Psoas muscle (tissue), 2 donors: ENCODE measurements around a stretch of chr1.

DNA sequence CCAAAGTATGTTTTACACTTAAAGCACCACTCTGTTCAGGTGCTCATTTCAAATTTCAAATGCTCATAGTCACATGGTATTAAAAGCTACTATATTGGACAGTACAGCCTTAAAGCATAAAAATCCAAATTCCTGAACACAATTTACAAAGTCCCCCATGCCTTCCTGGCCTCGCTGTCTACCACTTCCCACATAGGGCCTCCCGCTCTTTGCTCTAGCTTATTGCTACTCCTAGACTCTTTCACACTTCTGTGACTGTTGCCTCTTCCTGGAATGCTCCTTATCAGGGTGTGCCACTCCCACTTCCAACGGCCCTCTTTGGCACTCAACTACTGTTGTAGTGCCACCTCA is 4.7 kb downstream of the SARS1 start:
- PRO-cap, 2 experiments = no peak in any of the 2 experiments

GRCh38 chr1:109259595-109260512 is 10.5 kb downstream of the CELSR2 start:
- PRO-cap, 2 experiments = no peak in any of the 2 experiments

DNA sequence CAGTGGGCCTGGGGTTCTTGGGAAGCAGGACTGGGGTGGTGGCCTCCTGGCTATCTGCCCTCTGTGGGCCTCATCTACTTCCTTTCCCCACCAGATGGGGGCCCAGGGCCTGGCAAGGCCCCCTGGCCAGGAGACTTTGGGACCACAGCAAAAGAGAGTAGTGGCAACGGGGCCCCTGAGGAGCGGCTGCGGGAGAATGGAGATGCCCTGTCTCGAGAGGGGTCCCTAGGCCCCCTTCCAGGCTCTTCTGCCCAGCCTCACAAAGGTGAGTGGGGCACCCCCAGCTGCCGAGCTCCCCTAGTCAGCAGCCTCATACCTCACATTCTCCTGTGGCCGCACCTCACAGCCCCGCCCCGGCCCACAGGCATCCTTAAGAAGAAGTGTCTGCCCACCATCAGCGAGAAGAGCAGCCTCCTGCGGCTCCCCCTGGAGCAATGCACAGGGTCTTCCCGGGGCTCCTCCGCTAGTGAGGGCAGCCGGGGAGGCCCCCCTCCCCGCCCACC is 9.8 kb downstream of the PSRC1 start:
- PRO-cap, 2 experiments = no peak in any of the 2 experiments

- PRO-cap, 2 experiments = no peak in any of the 2 experiments
These were observed 2.2 kb downstream of the MYBPHL start for GRCh38 chr1:109304305-109305356.

- PRO-cap, 2 experiments = no peak in any of the 2 experiments
These were observed 6.6 kb upstream of the MYBPHL start for GRCh38 chr1:109312894-109314245.

DNA sequence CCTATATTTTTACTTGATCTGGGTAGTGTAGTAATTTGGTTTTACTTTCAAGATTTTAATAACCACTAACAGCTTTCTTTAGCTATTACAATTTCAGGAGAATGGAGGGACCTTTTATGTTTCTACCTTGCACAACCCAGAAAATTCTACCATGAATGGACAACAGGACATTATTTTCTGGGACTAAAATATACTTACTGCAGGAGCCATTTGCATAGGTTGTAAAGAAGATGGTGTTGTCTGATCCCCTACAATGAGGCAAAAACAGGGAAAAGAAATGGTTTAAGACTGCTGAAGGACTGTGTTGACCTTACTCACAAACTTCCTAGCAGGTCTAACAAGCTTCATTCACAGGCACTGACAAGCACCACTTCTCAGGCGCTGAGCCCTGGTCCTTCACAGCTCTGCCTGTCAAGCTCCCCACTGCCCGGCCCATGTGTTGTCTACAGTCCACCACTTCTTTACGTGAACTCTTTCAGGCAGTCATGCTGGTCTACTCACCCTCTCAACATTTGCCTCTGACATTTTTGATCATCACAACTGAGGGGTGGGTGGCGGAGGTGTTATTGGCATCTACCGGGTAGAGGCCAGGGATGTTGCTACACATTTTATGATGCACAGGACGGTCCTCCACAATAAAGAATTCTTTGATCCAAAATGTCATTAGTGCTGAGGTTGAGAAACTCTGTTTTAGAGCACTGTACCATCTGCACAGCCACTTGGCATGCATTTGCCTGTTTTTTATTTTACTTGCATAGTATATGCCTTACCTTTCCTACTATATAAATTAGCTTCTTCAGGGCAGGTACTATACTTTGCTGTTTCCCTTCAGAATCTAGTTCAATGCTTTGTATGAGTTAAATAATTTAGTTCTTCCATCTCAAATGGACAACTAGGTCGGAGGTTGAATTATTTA is 40.7 kb upstream of the MYBPHL start:
- PRO-cap, 2 experiments = no peak in any of the 2 experiments

DNA sequence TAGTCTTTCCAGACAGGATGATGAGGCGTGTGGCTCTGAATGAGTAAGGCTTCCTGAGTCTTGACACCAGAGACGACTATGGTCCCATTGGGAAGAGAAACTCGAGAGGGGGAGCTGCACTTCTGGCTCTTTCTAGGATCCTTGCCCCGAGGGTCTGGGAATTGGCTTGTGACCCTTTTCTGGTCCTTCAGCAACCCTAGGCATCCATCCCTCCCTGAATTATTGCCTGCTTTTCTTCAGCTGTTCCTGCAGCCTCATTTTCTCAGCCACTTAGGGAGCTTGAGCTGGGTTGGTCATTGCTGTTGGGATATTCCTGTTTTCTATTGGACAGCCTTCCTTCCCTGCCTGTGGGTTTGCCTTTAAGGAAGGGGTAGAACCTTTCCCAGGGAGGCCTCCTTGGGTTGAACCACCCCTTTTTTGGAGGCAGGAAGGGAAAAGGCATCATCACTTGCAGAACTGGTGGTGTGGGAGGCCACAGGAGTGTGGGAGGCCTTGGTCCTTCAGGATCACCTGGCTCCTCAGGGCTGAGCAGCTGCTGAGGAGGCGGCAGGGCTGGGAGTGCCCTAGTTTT is 834 bp upstream of the CYB561D1 start:
- PRO-cap, 2 experiments = no peak in any of the 2 experiments

- PRO-cap, 2 experiments = no peak in any of the 2 experiments
These were observed 7.4 kb upstream of the GPR61 start for GRCh38 chr1:109532179-109532697.

DNA sequence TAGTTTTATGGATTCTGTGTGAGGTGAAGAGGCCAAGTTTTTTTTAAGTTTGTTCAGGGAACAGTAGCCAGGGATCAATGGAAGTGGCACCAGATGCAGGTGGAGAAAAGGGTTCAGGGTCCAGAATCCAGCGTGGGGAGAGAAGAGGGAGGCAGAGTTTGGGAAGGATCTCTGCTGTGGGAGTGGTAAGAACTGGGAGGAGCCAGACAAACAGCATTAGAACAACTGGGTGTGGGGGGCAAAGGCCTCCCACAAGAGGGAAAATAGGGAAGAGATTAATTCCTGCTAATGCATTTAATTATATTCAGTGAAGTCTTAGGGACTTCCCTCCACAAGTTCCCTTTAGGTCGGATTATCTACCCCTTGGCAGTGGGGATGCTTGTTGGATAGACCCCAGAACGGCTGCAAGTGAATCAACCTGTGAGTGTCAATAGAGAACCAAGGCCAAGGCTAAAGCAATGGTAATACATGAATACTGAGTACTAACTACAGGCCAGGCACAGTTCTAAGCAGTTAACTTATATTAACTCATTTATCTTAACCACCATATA is 602 bp downstream of the GNAT2 start:
- PRO-cap, 2 experiments = no peak in any of the 2 experiments

- PRO-cap, 2 experiments = no peak in any of the 2 experiments
These were observed 4.0 kb downstream of the AMPD2 start for GRCh38 chr1:109623333-109624385.

DNA sequence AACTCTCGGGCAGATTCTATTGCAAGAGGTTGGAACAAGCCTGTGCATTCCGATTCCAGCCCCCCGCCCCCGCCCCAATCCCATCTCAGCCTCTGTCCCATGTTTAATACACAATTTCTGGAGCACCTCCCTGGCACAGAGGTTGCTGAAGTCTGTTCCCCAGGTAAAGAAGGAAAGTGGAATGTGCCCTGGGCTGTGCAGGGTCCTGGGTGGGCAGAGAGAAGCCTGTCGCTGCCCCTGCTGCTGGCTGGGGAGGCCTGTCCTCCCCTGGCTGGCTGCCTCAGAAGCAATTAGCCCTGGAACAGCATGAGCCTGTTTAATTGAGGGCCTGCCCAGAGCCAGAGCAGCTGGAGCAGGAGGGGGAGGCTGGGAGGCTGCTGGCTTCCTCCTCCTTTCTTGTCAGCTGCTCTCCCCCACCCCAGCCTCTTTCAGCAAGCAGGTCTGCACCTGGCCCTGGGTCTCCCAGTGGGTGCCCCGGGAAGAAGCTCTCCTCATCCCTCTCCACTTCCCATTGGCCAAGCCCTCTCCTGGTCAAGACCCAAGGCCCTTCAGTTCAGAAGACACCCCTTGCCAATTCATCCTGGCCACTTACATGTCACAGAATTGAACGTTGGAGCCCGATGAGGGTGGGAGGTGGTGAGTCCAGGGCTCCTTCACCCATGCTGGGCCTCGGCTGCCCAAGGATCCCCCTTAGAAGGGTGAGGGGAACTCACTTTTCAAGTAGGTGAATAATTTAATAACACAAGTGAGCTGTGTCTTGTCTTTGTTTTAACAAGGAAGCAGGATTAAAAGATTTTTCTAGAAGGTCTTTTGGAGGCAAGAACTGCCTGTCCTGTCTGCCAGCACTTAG is 13.1 kb downstream of the AMPD2 start:
- PRO-cap, 2 experiments = no peak in any of the 2 experiments

GRCh38 chr1:109756387-109757019 is 7.2 kb downstream of the EPS8L3 start:
- PRO-cap, 2 experiments = no peak in any of the 2 experiments

- PRO-cap, 2 experiments = no peak in any of the 2 experiments
These were observed 58.3 kb upstream of the CSF1 start for GRCh38 chr1:109852369-109852775.

GRCh38 chr1:109892372-109892860 is 18.2 kb upstream of the CSF1 start:
- PRO-cap, 2 experiments = no peak in any of the 2 experiments

GRCh38 chr1:109904475-109905024 is 6.1 kb upstream of the CSF1 start:
- PRO-cap, 2 experiments = no peak in any of the 2 experiments

- PRO-cap, 2 experiments = no peak in any of the 2 experiments
These were observed 22.6 kb upstream of the KCNC4 start for GRCh38 chr1:110187487-110187900.

- PRO-cap, 2 experiments = no peak in any of the 2 experiments
These were observed 421 bp downstream of the KCNC4 start for GRCh38 chr1:110210666-110210803.

DNA sequence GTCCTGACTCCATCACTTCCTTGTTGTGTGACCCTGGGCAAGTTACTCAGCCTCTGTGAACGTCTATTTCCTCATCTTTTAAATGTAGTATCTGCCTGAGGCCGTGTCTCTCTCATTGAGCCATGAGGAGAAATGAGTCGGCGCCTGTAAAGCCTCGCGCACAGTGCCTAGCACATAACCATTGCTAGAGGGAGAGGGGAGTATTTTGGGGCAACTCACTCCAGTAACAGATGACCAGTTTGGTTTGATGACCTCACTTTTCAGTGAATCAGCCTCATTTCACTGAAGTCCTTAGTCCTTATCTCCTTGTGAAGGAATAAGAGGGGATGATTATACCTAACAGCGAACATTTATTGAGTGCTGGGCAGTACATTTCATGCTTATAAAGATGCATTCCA is 25.7 kb downstream of the KCNC4 start:
- PRO-cap, 2 experiments = no peak in any of the 2 experiments

DNA sequence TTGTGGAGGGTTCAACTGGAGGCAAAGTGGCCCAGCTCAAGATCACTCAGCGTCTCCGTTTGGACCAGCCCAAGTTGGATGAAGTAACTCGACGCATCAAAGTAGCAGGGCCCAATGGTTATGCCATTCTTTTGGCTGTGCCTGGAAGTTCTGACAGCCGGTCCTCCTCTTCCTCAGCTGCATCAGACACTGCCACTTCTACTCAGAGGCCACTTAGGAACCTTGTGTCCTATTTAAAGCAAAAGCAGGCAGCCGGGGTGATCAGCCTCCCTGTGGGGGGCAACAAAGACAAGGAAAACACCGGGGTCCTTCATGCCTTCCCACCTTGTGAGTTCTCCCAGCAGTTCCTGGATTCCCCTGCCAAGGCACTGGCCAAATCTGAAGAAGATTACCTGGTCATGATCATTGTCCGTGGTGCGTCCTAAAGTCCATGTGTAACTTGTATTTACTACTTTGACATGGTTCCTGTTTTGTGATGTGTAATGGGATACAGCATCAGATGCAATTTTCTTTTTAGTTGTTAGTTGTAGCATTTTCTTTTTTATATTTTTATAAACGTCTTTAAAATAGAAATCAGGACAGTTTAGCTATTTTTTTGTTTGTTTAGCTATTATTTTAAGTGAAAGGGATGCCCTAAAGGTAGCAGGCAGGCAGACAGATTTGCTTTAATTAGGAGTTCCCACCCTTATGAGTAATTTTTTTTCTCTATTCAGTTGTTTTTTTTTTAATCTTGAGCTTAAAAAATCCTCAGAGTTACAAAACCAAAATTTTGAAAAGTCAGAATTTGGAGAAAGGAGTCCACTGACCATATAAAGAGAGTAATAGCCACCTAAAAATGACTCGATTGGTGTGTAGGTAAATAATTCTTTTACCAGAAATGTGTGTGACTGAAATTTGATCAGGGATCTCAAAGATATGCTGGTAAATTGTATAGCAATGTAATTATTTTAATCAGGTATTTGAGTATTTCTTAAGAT is 3.0 kb downstream of the RBM15 start:
- PRO-cap, 2 experiments = peak in 1 of 2 experiments; most common minus-strand start position 191 of the sequence (in 1)

DNA sequence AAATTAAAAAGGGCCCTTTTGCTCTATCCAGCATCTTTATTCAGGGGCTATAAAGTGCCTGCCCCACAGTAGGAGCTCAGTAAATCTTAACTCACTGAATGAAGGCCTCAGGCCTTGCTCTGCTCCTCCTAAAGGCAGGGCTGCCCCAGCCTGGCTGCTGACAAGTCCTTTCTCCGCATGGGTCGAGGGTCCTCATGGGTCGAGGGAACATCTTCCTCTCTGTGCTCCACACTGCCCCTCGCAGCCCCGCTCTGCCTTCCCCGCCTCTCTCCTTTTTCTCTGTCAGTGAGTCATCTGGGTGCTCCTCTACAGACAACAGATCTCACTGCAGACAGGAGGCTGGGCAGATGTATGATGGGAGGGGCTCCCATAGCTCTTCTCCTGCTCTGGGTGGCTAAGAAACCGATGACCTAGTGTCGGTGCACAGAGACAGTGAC is 5.6 kb downstream of the KCNA10 start:
- PRO-cap, 2 experiments = no peak in any of the 2 experiments